M059J (cell line): ENCODE measurements around a stretch of chr9.

- RAMPAGE, long total RNA: no peak
Observed at GRCh38 chr9:35770901-35771380, 16.9 kb upstream of the MSMP start.

DNA sequence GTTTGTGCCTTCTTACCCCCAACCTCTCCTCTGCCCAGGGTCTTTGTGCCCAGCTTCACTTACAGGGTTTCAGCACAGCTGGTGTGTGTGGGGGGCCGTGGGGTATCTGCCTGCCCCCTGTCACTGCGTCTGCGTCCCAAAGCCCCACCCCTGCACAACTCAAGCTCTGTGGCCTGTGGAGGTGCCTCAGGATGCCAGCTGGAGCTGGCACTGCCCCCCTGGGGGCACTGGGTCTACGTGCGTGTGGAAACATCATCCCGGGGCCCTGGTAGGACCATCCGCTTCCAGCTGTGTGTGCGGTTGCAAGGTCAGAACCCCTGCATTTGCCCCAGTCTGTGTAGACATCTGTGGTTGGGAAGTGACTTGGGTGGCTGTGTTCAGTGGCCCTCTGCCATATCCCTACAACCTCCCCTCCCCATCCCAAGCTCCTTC, 12.5 kb downstream of the TMEM8B start:
- RAMPAGE, long total RNA: no peak

- RAMPAGE, long total RNA: no peak
Observed at GRCh38 chr9:35910655-35911302, 1.5 kb downstream of the SPAAR start.

DNA sequence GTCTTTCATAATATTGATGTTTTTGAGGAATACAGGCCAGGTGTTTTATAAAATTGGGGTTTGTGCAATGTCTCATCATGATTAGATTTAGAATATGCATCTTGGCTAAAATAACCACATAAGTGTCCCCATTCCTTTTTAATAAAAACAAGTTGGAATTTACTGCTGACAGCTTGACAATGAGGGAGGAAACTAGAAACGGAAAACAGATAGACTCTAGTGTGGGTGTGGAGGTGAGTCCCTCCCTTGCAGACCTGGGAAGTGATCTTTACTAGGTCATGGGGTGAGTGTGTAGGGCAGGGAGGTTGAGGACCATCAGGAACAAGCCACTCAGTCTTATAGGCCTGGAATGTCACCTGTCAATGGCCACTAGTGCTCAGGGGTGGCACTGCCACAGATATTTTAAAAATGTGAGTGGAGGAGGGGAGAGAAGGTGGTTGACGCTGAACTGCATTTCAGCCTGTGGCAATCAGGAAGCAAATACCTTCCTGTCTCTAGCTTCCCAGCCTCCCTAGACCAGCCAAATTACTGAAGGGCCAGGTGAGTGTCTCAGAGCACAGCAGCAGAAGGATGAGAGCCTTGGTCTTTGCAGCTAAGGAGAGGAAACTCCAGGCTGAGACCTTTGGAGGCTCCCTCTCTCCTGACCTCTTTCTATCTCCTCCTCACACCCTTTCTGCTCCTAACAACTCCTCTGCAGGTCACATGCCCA, 9.0 kb downstream of the OR2S2 start:
- RAMPAGE, long total RNA: no peak

DNA sequence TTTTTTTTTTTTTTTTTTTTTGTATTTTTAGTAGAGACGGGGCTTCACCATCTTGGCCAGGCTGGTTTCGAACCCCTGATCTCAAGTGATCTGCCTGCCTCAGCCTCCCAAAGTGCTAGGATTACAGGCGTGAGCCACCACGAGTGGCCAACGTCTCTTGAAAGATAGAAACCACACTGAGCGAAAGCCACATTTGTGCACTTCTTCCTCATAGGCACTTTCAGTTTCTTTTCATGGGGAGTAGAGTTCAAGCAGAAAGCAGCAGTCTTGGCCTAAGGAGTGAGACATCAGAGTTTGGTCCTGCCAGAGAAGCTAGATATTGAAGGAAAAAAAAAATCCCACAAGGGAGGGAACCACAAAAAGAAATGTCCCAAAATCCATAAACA, 44.0 kb upstream of the GLIPR2 start:
- RAMPAGE, long total RNA: no peak

DNA sequence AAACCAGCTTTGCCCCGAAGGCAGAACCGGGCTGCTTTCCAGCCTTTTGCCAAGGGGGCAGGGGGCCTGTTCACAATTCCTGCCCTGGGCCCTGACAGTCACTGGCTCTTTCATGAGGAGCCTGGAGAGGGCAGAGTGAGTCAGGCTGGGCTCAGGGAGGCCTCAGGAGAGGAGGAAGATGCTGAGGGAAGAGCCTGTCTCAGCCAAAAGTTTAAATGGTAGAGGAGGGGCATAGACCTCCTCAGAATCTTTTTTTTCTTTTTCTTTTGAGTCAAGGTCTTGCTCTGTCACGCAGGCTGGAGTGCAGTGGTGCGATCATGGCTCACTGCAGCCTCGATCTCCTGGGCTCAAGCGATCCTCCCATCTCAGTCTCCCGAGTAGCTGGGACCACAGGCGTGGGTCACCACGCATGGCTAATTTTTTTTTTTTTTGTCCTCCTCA, 4.9 kb downstream of the GLIPR2 start:
- RAMPAGE, long total RNA: no peak

DNA sequence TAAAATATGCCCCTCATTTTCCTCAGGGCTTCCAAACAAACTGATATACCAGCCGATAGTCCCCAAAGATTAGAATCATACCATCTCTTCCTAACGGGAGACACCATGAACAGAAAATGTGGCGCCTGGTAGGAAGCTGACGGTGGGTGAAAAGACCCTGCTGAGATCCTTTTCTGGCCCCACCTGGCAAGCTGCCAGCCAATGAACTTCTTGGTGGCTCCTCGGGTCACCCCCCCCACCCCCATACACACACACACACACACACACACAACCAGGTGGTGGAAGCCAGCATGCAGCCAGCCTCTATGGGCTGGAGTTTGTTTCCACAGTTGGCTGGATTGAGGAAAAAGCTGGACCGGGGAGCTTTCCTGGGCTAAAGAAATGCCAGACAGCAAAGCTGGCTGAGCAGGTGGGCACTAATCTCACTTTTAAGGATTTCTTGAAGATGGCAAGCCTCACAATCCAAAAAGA, 4.8 kb upstream of the CCIN start:
- RAMPAGE, long total RNA: no peak

DNA sequence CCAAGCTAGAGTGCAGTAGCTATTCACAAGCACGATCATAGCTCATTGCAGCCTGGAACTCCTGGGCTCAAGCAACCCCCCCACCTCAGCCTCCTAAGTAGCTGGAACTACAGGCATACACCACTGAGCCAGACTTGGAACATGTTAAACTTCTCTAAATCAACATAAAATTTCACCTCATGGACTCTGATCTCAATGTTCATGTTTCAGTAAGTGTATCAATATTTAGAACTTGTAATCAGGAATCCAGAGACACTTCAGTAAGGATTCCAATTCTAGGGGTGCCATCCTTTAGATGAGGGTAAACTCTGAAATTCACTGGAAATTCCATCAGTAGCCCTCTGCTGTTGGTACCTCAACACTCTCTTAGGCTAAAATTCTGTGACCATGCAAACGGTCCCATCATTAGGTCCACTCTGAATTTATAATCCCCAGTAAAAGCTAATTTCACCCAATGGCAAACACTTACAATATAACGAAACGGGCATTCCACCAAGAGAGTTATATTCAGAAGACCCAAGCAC, 6.7 kb downstream of the GNE start:
- RAMPAGE, long total RNA: no peak

GRCh38 chr9:36308260-36308464, 49.9 kb upstream of the GNE start:
- RAMPAGE, long total RNA: no peak

DNA sequence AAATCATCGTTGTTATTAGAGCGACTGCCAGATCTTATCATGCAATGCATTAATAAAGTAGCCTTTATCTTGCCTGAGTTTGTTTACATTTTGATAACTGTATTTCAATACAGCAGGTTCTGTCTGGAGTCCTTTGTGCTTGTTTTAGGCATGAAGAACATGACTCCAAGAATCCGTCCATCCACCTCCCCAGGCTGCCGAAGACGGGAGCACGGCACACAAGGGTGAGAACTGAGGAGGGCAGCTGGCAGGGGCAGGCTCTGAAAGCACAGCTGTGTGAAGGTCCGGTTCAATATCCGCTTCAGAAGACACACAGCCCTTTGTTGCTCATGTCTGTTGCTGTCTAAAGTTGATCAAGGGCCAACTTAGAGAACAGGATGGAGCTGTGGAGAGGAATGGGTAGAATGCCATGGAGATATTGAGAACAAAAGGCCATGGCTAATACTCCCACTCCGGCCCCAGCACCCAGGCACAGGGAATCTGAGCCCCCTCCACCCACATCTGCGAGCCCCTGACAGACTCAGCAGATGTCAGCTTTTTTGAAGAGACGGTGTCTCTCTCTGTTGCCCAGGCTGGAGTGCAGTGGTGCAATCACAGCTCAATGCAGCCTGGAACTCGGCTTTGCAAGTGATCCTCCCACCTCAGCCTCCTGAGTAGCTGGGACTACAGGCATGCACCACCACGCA, 58.5 kb upstream of the GNE start:
- RAMPAGE, long total RNA: no peak

- RAMPAGE, long total RNA: no peak
Observed at GRCh38 chr9:36319653-36320516, 61.6 kb upstream of the GNE start.

- RAMPAGE, long total RNA: no peak
Observed at GRCh38 chr9:36399963-36400166, 204 bp downstream of the RNF38 start.

- RAMPAGE, long total RNA: no peak
Observed at GRCh38 chr9:36445976-36446590, 46.0 kb upstream of the RNF38 start.

DNA sequence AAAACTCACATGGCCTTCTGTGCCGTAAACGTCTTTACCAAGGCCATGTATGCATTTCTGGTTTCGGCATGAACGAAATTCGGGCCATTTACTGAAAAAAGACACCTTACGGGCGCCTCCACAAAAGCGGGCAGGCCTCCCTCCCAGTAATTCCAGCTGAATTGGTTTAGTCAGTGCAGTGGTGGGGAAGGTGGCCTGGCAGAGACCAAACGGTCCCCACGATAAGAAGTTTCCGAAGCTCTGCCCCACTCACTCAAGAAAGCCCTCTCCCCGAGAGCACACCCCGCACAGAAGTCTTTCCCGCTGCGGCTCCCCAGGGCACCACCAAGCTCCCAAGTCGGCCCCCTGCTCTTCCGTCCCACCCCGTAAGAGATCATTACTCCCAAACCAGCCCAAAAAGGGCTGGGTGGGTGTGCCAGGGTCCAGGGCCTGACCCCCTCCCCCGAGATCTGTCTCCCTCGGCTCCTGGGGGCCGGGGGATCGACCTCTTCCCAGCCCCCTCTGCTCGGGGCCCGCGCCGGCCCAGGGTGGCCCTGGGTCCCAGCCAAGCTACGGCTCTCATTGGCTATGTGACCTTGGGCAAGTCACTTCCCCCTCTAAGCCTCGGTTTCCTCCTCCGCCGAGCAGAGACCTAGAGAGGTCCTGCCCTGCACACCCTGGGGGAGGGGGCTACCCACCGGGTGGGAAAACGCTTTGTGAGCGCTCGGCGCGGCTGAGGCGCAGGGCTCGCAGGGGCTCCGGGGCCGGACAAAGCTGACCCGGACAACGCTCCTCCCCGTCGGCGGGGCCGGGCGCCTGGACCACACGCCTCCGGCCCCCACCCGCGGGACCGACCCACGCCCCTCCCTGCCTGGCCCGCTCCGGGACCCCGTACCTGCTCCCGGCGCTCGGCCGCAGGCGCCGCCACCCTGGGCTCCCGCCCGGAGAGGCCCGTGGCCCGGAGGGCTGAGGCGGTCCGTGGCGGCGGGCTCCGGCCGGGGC, 86.0 kb upstream of the MELK start:
- RAMPAGE, long total RNA: no peak

DNA sequence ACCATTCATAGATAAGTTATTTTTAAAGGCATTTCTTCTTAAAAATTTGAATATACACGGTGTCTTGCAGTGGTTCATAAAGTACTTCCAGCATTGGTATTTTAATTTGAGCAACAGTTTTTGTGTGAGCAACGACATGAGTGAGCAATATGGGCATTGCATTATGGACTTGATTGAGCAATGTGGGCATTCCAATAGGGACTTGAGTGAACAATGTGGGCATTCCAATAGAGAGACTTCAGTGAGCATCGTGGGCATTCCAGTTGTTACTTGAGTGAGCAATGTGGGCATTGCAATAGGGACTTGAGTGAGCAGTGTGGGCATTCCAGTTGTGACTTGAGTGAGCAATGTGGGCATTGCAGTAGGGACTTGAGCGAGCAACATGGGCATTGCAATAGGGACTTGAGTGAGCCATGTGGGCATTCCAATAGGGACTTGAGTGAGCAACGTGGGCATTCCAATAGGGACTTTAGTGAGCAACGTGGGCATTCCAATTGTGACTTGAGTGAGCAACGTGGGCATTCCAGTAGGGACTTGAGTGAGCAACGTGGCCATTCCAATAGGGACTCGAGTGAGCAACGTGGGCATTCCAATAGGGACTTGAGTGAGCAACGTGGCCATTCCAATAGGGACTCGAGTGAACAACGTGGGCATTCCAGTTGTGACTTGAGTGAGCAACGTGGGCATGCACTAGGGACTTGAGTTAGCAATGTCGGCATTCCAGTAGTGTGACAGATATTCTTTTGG, 52.3 kb downstream of the ZCCHC7 start:
- RAMPAGE, long total RNA: no peak

DNA sequence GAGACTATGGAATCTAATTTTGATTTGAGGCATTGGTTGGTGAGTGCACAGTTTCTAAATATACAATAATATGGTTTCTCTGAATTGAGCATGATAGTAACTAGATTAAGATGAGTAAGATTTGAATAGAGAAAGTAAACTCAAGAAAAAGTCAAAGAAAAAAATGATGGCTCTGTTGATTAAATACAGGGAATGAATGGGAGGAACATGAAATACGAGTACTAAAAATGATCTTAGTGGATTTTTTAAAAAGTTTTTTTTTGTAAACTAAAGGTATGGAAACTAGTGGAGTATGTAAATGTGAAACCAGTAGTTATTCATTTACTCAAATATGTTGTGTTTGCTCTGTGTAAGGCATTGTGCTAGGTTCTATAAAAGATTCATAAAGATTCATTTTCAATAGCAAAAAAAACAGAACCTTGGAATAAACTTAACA, 101.2 kb downstream of the ZCCHC7 start:
- RAMPAGE, long total RNA: no peak

- RAMPAGE, long total RNA: no peak
Observed at GRCh38 chr9:37302196-37302885, 120.2 kb upstream of the GRHPR start.

- RAMPAGE, long total RNA: no peak
Observed at GRCh38 chr9:37341197-37342309, 80.9 kb upstream of the GRHPR start.

GRCh38 chr9:37355624-37356034, 66.9 kb upstream of the GRHPR start:
- RAMPAGE, long total RNA: no peak

GRCh38 chr9:37575388-37575985, 693 bp downstream of the FBXO10 start:
- RAMPAGE, long total RNA: no peak